Hepatocyte (in vitro differentiated cells and primary cell): ENCODE measurements around a stretch of chr21.

- RAMPAGE, long total RNA = no peak
- RRBS = no CpG with 5 or more reads among the region's 48 CpGs
Observed at GRCh38 chr21:6111362-6111764, 4410.0 kb upstream of the TPTE start.

- RAMPAGE, long total RNA = no peak
- RRBS = no CpG with 5 or more reads among the region's 91 CpGs
Observed at GRCh38 chr21:8257860-8258531, 2263.4 kb upstream of the TPTE start.

- RAMPAGE, long total RNA = no peak
- RRBS = no CpG with 5 or more reads among the region's 7 CpGs
Observed at GRCh38 chr21:8849830-8850330, 1671.5 kb upstream of the TPTE start.

GRCh38 chr21:8997873-8998540 lies 1523.4 kb upstream of the TPTE start:
- RAMPAGE, long total RNA = no peak
- RRBS = no CpG with 5 or more reads among the region's 2 CpGs

- RAMPAGE, long total RNA = no peak
- RRBS = no CpG with 5 or more reads among the region's 4 CpGs
Observed at GRCh38 chr21:8998836-8999975, 1522.2 kb upstream of the TPTE start.

DNA sequence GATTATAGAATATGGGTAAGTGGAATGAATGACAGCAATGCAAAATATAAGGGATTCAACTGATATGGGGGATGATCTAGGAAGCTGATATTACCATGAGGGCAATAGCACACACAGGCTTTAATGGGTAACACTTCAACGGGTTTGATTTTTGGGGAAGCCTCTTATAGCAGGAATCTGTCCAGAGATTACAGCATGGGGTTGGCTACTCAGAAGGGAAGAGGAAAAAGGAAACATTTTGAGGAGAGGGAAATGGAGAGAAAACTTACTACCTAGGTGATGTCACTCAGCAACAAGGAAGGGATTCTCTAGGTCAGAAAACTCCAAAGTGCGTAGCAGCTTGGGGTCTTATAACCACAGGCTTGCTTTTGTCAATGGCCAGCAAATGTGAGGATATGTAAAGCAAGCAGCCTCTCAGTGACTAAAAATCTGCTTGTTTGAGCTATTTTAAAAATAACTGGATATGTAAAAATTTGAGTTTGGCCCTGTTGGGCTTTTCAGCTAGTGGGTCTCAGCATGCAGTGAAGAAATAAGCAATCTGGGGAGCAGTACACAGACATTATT lies 162.3 kb downstream of the LIPI start:
- RAMPAGE, long total RNA = no peak
- RRBS = no CpG with 5 or more reads among the region's 2 CpGs

- RAMPAGE, long total RNA = no peak
- RRBS = no CpG with 5 or more reads among the region's 5 CpGs
Observed at GRCh38 chr21:14543861-14544643, 2.1 kb downstream of the SAMSN1 start.

DNA sequence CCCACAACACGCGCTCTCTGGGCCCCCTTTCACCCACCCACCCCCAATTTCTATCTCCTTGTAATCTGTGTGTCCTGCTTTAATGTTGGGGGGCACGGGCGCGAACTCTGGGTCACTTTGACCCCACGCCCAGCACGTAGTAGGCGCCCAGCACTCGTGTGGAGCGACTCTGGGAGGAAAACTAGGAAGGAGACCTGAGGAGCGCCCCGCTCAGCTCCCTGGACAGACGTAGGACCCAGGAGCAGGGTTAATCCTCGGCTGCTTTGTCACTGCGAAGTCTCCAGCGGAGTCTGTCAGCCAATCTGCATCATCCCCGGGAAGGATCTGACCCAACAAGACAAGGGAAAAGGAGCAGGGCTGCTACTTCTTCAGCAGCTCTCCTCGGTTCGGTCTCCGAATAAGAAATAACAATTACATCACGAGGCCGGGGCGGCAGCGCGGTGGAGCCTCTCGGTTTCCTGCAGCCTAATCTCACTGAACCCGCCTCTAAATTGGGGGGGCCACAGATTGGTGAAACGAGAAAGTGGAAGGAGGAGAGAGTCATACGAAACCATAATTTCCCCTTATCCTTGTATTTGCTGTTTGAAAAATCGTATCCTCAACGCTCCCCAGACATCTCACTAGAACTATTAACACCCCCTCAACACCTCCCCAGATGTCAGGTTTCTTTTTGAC lies 868 bp upstream of the NRIP1 start:
- RAMPAGE, long total RNA = no peak
- RRBS = 1% methylated on average over 4 of the region's 31 CpGs

DNA sequence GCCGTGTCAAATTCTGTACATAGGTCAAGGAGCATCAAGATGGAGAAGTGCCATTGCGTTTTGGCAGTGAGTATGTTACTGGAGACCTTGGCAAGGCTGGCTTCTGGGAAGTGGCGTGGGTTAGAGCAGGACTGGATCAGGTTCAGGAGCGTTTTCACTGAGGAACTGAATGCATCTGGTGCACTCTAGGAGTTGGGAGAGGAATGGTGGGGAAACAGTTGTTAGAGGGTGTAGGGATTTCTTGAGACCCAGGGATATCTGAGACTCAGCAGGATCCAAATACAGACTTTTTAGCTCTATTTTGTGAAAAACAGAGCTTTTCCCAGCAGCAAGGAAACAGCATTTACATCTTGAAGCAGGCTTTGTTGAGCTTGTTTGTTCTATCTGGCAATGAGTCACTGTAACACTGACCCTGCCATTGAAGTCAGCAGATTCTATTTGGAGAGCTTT lies 56.8 kb upstream of the NRIP1 start:
- RAMPAGE, long total RNA = no peak
- RRBS = no CpG with 5 or more reads among the region's 4 CpGs

DNA sequence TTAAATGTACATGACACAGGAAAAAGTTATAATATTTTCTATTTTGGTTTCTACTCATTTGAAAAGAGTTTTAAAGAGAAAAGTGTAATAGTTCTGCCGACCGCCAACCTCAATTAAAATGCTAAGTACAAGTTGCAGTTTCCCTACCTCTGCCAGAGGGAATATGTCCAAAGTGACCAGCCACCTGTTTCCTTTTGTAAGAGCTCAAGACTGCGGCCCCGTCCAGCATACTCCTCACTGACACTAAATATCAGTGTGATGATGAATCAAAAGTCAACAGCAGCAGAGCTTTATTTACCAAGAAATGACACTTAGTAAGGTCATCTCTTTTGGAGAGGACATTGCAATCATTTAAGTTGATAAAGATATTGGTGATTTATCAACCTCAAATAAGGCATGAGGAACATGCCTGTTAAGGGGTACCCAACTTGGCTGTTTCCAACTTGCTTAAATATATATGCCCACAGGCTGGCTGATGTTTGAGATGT lies 57.5 kb upstream of the NRIP1 start:
- RAMPAGE, long total RNA = no peak
- RRBS = no CpG with 5 or more reads among the region's 4 CpGs

- RAMPAGE, long total RNA = no peak
- RRBS = no CpG with 5 or more reads among the region's 2 CpGs
Observed at GRCh38 chr21:15195215-15195555, 130.4 kb upstream of the NRIP1 start.

DNA sequence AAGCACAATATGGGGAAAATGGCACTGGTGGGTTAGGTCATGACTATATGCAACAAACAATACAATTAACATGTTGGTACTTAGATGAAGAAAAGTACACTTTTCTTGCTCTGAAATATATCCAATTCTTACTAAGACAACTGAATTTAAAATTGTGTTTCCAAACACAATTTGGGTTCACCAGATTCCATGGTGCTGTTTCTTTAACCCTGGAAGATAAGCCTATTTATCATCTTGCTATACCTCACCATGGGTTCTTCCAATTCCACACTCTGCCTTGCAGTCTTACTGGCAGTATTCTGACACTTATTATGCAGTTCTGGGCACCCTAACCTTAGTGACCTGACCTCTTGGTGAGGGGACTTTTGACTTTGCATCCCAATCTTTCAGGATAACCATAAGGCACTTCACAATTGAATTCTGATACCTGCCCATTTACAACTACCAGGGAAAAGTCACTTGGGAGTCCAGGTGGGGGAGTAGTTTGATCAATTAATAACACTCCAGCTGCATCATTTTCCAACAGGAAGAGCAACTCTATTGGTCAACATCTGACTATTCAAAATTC lies 177.1 kb upstream of the NRIP1 start:
- RAMPAGE, long total RNA = no peak

- RAMPAGE, long total RNA = no peak
- RRBS = no CpG with 5 or more reads among the region's 4 CpGs
Observed at GRCh38 chr21:15731216-15731641, 1.4 kb downstream of the USP25 start.

- RAMPAGE, long total RNA = no peak
- RRBS = no CpG with 5 or more reads among the region's 9 CpGs
Observed at GRCh38 chr21:15831070-15832019, 101.6 kb downstream of the USP25 start.

- RAMPAGE, long total RNA = no peak
- RRBS = no CpG with 5 or more reads among the region's 3 CpGs
Observed at GRCh38 chr21:16078809-16079056, 349.0 kb downstream of the USP25 start.

DNA sequence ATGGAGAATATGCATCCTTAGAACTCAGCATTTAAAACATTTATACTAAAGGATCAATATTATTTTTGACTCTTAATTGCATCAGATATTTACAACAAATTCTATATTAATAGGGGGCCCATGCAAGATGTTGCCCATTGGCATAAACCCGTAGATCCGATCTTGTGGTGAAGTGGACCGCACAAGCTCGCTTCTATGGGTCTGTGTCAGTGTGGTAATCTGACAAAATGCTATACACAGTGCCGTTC lies 809.1 kb downstream of the USP25 start:
- RAMPAGE, long total RNA = no peak
- RRBS = no CpG with 5 or more reads among the region's 5 CpGs

DNA sequence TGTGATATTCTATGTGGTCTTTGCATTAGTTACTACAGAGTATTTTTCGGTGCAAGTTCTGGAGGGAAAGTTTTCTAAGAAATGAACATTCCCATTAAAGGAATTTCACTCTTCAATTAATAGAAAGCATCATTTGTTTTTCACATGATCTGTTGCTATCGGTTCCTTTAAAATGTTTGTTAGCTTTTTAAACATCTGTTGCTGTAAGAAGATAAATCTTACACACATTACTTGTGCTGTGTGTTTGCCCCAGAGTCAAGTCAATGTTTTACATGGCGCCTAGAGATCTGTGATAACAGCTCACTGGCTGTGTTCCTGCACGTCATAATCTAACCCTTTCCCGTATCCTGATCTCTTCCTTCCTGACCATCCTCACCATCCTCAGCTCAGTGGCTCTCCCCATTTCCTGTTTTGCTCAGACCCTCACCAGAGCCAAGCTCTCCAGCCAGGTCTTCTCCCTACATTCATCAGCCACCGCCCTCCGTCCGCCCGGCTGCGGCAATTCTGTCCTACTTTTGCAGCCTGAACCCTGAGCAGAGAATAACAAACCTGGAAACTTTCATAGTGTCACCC lies 824.6 kb downstream of the USP25 start:
- RAMPAGE, long total RNA = no peak
- RRBS = no CpG with 5 or more reads among the region's 10 CpGs

DNA sequence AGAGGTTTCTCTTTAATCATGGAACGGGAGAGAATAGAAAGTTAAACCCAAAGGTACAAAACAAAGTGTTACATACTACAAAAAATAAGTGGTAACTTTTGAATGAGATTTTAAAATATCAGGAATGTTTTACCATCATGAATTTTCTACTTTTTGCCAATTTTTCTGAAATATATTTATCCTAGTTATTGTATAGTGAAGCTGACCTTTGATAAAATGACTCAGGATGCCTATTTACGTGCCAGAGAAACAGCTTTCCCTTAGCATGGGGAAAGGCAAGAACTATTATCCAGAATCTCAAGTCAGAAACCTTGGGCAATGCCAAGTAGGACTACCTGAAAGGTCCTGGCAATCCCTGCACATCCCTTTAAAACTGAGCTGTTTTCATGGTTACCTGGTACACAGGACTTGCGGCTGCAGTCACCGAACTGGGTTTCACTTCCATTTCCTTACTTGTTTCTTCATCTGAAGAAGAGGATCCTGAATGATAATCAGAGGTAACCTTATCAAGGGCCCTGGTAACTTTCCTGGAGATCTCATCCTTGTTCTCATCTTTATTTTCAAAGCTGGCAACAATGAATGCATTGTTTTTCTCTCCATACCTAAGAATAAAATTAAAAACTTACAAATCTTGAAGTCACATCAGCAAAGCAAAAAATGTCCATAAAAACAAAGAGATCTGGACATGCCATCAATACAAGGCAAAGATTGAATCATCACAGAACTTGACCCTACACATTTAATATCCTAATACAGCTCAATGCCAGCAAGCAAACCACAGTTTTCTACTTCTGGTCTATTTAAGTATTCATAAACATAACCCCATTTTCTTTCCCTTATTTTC lies 14.3 kb downstream of the BTG3 start:
- RAMPAGE, long total RNA = no peak
- RRBS = no CpG with 5 or more reads among the region's 4 CpGs

GRCh38 chr21:17798733-17799246 lies 20.4 kb downstream of the C21orf91 start:
- RAMPAGE, long total RNA = no peak
- RRBS = no CpG with 5 or more reads among the region's 4 CpGs

DNA sequence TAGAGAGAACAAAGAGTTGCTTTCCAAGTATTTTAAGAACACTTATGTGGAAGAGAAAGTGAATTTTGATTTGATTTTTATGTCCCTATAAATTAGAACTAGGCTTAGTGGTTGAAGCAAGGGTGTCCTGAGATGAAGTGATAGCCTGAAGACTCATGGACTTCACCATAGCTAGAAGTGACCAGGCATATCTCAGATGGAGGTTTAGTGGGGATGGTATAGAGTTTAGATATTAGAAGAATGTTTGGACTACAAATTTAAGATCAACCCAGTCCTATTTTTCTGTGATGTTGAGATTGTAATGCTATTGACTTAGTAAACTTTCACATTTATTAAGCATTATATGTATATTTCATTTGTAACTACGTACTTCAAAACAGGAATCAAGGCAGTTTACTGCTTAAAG lies 250.9 kb upstream of the TMPRSS15 start:
- RAMPAGE, long total RNA = no peak
- RRBS = no CpG with 5 or more reads among the region's 1 CpG